ENCODE results near the genes SLF2, LDB1 and NOLC1.

GRCh38 chr10:100350783-100351505 lies 3.9 kb downstream of the SCD start:
- RRBS = no CpG with 5 or more reads among the region's 6 CpGs

DNA sequence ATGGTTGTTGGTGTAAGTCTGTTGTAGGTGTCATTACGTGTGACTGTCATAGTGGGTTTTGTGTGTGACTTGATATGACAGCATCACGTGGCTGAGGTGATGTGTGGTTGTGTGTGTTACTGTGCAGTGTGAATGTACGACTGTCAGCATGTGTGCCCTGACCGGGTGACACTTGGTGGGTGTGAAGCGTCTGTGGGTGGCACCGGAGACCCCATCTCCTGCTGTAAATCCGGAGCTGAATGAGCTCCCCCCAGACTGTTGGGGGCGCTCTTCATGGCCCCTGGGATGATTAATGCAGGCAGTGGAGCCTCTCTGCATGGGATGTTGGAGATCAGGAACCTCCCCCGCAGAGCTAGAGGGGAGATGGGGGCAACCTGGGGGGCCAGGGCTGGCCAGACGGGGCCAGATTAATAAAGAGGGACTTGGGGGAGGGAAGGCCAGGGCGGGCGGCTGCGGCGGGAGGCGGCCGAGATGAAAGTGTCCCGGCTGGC lies 33.9 kb downstream of the HIF1AN start:
- RRBS = no CpG with 5 or more reads among the region's 17 CpGs

- RRBS = 1% methylated on average over 9 of the region's 53 CpGs
These were observed 7.9 kb upstream of the PAX2 start for GRCh38 chr10:100737195-100738140.

DNA sequence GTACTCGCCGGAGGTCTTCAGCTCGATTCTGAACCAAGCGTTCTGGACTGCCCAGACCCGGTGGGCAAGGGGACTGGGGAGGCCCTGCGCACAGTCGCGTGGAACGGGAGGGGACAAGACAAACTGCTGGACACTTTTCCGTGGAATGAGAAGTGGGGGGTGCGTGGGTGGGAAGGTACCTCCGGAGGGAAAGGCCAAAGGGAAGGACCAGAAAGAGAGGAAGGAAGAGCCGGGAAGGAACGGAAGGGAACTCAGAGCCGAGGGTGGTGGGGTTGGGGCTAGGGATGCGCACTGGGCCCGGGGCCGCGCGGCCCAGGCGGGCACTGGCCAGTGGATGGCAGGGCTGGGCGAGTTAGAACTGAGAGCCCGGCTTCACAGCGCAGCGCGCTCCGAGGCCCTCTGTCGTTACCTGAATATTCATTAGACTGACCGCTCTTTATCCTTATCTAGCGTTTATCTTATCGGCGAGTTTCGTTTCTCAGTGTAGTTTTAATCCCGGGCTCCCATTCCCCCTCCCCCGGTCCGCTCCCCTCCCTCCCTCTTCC lies 522 bp upstream of the PAX2 start:
- RRBS = 4% methylated on average over 16 of the region's 36 CpGs

DNA sequence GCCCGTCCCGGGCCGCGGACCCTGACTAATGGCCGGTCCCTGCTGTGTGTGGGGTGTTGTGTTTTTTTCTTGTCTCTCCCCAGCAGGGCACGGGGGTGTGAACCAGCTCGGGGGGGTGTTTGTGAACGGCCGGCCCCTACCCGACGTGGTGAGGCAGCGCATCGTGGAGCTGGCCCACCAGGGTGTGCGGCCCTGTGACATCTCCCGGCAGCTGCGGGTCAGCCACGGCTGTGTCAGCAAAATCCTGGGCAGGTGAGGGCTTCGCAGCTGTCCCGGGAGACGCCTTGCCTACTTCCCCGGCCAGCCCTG lies 4.2 kb downstream of the PAX2 start:
- RRBS = 2% methylated on average over 13 of the region's 21 CpGs

DNA sequence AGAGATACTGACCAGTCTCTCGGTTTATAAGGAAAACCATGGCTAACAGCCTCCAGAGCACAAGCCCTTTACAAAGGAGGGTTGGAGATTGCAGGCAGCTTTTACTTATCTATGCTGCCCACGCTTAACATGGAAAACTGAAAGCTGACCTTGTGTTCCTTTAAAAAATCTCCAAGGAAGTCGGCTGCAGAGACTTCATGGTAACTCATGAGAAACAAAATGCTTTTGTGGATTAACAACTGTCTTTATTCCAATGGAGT lies 718 bp upstream of the SLF2 start:
- RRBS = no CpG with 5 or more reads among the region's 3 CpGs

DNA sequence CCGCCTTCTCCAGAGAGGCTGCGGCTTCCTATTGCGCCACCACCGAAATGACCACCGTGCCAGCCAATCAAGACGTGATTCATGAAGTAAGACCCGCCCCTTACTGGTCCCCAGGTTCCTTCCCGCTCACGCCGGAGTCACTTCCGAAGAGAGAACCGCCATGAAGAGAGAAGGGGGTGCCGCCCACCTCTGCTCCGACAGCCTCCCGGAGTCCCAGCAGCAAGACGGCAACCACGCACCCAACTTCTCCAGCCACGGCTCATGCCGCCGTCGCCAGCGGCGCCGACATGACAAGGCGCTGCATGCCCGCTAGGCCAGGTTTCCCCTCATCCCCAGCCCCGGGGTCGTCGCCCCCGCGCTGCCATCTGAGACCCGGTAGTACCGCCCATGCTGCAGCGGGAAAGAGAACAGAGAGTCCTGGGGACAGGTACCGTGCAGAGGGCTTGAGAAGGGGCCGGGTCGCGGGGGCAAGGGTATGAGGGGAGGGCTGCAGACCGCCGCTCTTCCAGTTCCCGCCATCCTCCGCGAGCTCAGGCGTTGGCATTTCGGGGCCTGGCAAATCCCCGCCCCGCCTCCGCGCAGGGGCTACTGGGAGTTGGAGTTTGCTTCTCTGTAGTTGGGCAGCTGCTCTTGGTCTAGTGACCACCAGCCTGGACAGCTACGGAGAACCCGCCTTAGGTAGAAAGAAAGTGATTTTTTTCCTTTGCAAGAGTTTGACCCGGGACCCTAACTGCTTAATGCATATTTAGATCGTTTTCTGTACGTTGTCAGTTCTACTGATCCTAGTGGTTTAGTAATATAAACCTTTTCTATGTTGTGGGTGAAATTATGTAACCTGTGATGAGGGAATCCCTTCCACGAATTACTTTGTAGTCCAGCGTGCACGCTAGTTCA lies at the start of gene SLF2:
Gene SLF2 (plus strand): TSS at position 140 of the 894 bp plus-strand sequence.
- RRBS = 2% methylated on average over 11 of the region's 57 CpGs

DNA sequence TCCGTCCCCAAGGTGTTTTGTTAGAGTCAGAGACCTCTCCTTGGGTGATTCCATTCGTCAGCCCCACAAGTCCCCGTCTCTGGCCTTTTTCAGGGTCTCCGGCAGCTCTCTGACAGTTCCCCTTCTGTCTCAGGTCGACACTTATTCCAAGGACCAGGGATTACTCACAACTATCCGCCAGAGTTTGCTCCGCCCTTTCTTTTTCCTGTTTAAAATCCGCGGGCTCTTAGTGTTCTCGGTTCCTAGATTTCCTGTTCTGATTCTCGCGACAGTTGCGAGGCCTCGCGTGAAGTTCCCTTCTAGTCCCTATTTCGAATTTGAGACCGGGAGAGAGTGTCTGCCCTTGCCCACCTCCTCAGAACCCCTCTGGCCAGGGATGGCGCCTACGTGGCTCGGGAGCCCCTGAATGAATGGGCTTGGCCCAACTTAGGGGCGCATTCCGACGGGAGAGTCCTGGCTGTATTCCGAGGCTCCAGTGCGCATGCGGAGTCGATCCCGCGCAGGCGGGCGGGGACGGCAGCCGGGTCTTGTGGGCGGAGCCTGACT lies 1.2 kb upstream of the KAZALD1 start:
- RRBS = no CpG with 5 or more reads among the region's 34 CpGs

- RRBS = no CpG with 5 or more reads among the region's 5 CpGs
These were observed 286 bp downstream of the KAZALD1 start for GRCh38 chr10:101062172-101062378.

DNA sequence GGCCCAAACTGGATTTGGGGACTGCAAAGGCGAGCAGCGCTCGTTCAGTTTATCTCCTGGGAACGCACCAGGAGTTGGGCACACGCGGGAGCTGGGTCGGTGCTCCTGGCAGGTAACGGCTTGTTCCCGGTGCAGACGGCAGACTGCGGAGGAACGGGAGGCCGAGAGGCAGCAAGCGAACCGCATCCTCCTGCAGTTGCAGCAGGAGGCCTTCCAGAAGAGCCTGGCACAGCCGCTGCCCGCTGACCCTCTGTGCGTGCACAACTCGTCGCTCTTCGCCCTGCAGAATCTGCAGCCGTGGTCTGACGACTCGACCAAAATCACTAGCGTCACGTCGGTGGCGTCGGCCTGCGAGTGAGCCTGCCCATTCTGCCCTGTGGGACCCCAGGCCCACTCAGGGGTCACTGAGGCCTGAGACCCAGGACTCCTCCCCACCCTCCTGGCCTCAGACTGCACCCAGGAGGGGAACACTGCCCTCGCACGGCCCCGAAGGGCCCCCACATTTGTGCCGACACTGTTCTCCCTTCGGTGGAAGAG lies 5.5 kb downstream of the TLX1 start:
- RRBS = no CpG with 5 or more reads among the region's 35 CpGs

GRCh38 chr10:101141196-101141663 lies 10.1 kb downstream of the TLX1 start:
- RRBS = no CpG with 5 or more reads among the region's 3 CpGs

DNA sequence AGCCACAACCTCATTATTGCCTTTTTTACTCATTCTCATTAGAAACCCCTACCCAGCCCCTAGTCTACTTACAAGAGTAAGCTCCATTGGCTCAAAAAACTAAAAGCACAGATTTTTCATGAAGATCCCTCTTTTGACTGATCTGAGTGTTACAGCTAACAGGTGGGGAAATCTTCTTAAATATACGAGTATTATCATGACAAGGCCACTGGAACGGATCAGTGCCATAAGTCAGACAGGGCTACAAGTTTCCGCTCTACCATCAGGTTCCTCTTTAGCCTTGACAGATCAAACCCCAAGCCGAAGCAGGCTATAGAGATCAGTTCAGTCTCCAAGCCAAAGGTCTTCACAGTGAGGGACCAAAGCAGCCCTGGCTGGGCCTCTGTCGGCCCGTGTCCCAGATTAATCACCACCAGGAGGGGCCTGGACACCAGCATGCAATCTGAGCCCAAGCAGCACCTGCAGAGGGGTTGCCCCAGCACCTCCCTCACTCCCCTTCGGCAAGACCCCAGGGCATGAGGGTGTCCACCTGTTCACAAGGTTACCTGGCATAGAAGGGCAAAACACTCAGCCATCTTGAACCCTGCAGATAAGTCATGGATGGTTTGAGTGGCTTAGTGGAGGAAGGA lies 36.1 kb downstream of the FBXW4 start:
- RRBS = no CpG with 5 or more reads among the region's 7 CpGs

GRCh38 chr10:101725769-101726345 lies 30.9 kb upstream of the FBXW4 start:
- RRBS = no CpG with 5 or more reads among the region's 8 CpGs

- RRBS = no CpG with 5 or more reads among the region's 5 CpGs
These were observed 1.9 kb downstream of the NPM3 start for GRCh38 chr10:101781262-101781811.

DNA sequence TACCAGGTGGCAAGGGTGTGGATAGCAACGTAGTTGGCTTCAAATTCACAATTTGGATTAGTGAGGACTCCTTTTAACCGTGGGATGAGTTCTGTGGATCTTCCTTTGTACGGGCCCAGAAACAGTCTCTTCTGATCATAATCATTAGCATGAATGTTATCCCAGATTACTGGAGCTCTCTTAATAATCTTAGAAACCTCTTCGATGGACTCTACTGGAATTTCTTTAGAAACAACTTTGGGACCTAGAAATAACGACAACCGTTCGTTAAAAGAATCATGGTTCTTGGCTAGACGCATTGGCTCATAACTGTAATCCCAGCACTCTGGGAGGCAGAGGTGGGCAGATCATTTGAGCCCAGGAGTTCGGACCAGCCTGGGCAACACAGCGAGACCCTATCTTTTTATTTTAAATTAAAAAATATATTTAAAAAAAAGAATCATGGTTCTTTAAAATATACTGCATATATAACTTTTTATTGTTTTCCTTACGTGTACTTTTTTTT lies 14.4 kb downstream of the OGA start:
- RRBS = no CpG with 5 or more reads among the region's 11 CpGs

DNA sequence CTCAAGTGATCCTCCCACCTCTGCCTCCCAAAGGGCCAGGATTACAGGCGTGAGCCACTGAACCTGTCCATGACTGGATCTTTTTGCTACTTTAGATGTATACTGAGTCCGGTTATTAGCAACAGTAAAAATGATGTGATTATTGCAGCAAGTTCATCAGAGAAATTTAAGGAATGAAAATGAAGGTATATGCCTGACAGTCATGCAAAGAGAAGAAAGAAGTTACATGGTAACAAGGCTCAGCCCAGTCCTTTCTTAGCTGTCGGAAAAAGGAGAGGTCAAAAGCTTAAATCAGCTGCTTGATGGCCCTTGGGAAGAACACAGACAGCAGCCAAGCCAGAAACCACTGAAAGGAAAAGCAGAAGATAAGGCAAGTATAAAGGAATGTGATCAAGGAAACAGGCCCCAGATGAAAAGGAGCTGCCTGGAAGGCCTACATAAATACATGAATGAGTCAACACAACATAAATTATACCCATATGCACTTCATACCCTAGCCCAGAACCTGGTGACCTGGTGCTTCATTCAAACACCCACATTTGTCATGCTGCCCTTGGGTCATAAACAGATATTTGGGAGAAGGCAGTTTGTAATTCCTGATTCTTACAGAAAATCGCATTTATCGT lies 94.6 kb upstream of the KCNIP2 start:
- RRBS = no CpG with 5 or more reads among the region's 5 CpGs

- RRBS = under 1% methylated on average over 15 of the region's 111 CpGs
These were observed at the start of gene LDB1 for GRCh38 chr10:102120041-102121004. Gene LDB1, minus strand, starts transcription at chr10:102120368.

DNA sequence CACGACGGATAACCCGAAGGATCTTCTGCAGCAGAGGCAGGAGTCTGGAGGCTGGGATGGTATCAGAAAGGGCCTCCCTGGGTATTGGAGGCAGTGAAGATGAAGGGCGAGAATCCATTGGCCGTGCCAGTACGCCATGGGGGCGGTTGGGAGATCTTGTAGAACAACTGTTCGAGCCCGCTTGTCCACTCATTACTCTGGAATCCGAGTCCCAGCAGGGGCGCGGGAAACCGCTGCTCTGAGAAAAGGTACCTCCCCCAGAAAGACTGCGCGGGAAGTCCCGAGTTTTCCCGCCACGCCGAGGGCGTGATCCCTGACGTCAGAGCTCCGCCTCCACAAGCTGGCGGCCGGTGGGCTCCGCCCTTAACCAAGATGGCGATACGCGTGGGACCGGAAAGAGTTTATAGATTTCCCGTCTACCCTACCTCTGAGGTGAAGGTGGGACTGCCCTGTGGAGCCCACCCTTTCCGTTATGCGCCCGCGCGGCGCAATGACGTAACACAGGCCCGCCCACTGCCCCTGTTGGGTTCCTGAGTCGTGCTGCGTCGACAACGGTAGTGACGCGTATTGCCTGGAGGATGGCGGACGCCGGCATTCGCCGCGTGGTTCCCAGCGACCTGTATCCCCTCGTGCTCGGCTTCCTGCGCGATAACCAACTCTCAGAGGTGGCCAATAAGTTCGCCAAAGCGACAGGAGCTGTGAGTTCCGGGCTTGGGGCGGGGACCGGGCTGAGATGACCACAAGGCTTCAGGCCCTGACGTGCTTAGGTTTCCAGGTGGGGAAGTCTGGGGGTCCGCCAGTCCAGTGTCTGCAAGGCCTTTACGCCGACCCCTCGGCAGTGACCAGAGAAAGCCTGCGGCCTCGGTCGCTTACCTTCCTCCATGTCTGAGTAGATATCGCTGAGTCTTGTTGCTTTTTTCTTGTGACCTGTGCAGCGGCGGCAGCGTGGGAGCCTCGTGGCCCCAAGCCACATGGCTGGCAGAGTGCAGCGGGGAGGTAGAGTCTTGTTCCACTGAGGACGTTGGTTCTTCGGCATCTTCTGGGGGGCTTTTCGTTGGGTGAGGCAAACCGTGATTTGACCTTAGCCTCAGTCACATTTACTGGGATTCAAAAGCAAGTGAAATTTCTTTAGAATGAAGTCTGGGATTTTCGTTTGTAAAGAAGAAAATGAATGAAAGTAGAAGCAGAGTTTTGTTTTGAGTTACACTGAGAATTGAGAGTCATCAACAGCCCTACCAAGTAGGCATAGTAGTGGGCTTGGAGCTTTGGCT lies at the start of gene NOLC1:
Gene NOLC1 (plus strand): TSS at position 557 of the 1,271 bp plus-strand sequence.
- RRBS = no CpG with 5 or more reads among the region's 79 CpGs

DNA sequence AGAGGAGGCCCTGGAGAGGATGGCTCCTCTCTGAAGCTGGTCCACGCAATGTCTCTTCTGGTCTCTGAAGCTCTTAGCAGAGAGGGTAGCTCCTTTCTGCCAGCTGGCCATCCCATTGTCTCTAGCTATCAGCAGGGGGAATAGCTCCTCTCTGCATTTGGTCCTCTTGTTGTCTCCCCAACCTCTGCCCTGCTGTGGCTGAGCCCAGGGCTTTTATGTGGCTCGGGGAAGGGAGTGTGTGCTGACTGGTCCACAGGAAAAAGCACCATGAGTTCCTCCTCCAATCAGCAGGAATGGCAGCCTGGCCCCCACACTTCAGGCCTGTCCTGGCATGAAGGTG lies 36.0 kb downstream of the NOLC1 start:
- RRBS = no CpG with 5 or more reads among the region's 2 CpGs

- RRBS = no CpG with 5 or more reads among the region's 3 CpGs
These were observed 28.6 kb upstream of the NFKB2 start for GRCh38 chr10:102367006-102367286.